Natural killer cell (primary cell): ENCODE data around the gene SCIN.

GRCh38 chr7:11833349-11833824 is 1.4 kb upstream of the THSD7A start:
- PRO-cap = no peak

DNA sequence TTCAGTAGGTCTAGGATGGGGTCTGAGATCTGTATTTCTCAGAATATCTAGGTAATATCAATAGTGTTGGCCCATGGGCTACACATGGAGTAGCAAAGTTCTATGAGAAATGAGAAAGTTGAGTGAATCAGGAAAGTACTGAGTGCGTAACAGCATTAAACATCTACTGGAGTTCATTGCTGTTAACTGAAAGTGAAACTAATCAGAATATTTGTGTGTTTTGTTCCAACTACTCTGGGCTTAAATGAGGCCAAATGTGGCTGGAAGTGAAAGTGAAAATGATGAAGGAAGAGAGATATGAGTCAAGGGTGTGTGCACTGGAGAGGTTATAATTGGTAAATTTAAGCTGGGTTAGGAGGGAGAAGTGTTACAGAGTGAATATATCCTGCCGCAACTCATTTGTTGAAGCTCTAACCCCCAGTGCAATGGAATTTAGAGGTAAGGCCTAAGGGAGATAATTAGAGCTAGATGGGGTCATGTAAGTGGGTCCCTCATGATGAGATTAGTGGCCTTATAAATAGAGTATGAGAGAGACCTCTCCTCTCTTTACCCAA is 46.6 kb downstream of the TMEM106B start:
- PRO-cap = bidirectional peak, plus-strand start at position 372 of the sequence, minus-strand start at position 194 of the sequence

DNA sequence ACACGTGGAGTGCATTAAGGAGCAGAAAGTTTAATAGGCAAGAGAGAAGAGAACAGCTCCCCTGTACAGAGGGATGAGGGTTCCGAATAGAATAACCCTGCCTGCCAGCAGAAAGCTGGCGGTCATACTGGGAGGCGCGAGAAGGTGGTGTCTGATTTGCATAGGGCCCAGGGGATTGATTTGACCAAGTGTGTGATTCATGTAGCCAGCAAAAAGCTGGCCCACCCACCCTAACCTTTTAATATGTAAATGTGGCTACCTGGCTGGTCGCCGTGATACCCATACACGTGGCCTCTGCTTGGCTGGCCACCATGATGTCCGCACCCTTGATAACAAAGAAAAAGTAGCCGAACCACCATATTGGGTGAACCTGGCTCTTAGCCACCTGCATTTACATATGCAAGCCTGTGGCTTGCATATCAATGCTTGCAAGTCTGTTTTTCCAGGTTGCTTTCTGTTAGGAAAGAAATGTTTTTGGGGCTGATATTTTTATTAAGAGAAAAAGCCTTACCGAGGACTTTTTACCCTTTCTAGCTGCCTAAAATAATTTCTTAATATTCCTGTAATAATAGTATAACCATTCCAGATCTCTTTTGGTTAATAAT is 20.5 kb upstream of the VWDE start:
- PRO-cap = no peak

DNA sequence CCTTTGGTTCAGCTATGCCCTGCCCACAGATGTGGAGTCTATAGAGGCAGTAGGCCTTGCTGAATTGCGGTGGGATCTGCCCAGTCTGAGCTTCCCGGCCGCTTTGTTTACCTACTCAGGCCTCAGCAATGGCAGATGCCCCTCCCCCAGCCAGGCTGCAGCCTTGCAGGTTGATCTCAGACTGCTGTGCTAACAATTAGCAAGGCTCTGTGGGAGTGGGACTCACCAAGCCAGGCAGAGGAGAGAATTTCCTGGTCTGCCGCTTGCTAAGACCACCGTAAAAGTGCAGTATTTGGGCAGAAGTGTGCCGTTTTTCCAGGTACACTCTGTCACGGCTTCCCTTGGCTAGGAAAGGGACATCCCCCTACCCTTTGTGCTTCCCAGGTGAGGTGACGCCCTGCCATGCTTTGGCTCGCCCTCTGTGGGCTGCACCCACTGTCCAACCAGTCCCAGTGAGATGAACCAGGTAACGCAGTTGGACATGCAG is 28.3 kb upstream of the VWDE start:
- PRO-cap = no peak

- PRO-cap = no peak
These were observed at the start of gene SCIN for GRCh38 chr7:12569942-12570960. SCIN (plus strand) TSS chr7:12570720.

DNA sequence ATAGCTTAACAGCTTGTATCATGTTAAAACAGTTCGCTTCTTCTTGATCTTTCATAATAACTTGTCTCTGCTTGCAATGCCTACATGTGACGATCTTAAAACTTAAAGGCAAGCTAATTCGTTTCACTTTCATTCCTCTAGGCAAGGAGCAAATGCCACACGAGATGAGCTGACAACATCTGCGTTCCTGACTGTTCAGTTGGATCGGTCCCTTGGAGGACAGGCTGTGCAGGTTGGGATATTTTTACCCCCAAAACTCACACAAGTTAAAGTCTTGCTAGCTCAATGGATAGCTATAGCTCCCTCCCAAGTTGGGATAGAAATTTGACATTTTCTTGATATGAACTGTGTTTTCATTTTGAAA is 51.5 kb upstream of the ARL4A start:
- PRO-cap = no peak

DNA sequence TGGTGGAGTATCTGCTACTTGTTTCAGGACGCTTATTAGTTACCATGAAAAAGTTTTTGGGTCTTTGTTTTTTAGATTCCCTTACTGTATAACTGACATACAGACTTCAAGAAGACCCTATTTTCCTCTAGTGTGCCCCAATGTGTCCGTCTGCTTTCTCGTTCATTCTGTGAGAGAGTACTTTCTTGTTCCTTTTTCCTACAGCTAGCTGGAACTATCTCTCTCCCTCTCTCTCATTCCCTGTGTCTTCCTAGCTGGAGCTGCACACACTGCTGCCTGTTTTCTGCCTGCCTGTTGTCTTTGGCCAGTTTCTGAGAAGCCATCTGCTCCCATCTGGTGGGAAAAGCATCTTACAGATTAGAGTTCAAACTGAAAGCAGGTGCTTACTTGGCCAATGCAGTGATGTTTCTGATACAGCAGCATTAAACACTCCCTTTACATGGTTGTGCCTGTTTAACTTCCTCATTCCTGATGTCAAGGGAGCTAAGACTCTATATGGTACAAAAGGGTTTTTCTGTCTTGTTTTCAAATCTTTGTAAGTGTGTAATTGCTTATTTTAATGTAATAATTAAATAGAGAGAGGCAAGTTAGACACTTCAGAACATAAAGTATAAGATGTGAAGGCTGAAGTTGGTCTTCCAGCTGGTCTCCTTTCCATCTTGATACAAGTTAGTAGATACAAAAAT is 49.2 kb upstream of the ARL4A start:
- PRO-cap = no peak

- PRO-cap = no peak
These were observed 43.7 kb upstream of the ARL4A start for GRCh38 chr7:12643573-12644194.

GRCh38 chr7:13980051-13980610 is 9.3 kb downstream of the ETV1 start:
- PRO-cap = no peak

GRCh38 chr7:14238113-14238425 is 248.6 kb upstream of the ETV1 start:
- PRO-cap = no peak

- PRO-cap = no peak
These were observed 2.5 kb upstream of the MEOX2 start for GRCh38 chr7:15688873-15689442.

DNA sequence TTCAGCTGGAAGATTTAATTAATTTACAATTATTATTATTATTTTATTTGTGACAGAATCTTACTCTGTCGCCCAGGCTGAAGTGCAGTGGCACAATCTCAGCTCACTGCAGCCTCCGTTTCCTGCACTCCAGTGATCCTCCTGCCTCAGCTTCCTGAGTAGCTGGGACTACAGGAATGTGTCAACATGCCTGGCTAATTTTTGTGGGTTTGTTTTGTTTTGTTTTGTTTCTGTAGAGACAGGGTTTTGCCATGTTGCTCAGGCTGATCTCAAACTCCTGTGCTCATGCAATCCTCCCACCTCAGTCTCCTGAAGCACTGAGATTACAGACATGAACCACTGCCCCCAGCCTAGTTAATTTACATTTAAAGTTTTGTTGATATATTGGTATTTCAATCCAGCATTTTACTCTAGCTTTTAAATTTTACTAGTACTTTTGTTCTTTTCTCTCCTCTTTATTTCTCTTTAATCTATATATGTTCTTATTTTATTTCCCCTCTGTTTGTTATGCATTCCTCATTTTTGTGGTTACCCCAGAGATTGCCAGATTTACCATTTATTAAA is 93.9 kb upstream of the MEOX2 start:
- PRO-cap = no peak

DNA sequence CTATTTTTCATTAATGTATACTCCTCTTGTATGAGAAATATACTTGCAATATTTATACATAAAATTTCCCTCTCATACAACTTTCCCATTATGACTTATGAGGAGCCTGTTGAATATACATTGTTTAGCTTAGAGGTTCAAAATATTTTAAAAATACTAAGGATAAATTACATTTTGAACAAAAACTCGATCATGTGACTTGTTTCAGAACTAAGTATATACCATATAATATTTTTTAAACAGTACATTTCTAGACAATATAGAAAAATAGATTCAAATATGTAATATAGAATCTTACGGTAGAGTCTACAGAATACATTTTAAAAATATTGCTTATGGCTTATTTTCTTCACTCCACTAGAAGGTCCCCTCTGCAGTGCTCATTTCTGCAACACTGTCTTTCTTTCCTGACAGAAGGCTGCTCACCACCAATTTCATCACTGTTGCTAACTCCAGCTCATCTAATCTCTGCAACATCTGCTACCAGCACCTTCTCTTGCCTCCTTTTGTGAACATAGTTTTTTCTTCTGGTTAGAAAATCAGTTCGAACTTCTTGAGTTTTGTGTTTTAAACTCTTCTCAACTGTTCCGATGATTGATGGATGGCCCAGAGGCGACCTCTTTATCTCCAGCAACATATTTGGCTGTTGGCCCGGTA is 152.8 kb downstream of the CRPPA start:
- PRO-cap = no peak

DNA sequence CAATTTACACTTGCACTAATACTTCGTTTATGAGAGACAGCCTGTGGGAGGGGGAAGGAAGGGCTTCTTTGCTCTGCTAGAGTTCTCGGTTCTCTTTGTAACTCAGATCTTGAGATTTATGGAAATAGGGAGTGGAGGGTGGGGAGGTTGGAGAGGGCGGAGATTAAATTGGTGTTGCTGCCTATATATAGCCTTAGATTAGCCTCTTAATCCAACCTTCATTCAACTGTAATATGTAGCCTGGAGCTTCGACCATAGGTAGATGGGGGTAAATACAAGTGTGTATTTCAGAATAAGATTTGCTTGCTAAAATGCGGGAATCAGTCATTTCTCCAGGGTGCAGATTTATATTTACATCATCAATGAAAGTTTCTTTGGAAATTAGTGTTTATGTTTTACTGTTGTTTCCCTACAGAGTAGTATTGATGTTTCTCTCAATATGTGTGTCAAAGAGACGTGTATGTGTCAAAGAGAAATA is 890 bp downstream of the BZW2 start:
- PRO-cap = no peak

- PRO-cap = no peak
These were observed 6.7 kb upstream of the AGR2 start for GRCh38 chr7:16811158-16812139.

GRCh38 chr7:17297091-17297437 is 1.4 kb upstream of the AHR start:
- PRO-cap = no peak

DNA sequence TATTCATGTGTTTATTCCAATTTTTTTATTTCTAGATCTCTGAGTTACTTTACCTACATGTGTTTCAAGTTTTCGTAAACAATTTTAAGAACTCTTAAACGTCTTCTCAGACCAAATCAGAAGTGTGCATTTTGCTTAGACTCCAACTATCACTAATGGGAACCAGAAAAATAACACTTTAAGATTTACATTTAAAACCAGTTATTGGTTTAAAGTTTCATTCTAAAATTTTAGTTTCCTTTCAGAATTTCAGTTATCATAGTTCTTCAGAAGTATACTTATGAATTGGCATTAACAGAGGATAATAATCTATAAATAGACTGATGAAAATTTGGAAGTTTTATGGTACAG is 1.8 kb downstream of the AHR start:
- PRO-cap = no peak

GRCh38 chr7:17322204-17322668 is 23.8 kb downstream of the AHR start:
- PRO-cap = no peak

- PRO-cap = no peak
These were observed 35.0 kb downstream of the AHR start for GRCh38 chr7:17333038-17334168.

GRCh38 chr7:17342689-17343992 is 44.7 kb downstream of the AHR start:
- PRO-cap = no peak